ENCODE data around the genes GPX5, OR12D3 and OR11A1.

DNA sequence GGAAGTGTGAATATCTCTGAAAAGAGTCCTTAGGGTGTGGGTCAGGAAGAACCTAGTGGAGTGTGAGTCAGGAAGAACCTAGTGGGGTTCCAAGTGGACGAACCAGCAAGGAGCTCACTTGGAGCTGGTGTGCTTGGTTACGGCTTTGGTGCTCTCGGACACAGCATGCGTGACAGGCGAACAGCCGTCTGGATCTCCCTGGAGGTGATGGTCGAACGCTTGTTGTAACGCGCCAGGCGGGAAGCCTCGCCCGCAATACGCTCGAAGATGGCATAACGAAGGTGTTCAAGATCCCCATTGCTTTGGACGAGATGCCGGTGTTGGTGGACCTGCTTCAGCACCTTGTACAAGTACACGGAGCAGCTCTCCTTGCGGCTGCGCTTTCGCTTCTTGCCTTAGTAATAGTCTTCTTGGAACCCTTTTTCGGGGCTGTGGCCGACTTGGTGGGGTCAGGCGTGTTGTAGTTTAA, 1.1 kb upstream of the H2AC16 start:
- PRO-cap = no peak

- PRO-cap = no peak
Measured at GRCh38 chr6:27866505-27866912, 879 bp downstream of the H1-5 start.

DNA sequence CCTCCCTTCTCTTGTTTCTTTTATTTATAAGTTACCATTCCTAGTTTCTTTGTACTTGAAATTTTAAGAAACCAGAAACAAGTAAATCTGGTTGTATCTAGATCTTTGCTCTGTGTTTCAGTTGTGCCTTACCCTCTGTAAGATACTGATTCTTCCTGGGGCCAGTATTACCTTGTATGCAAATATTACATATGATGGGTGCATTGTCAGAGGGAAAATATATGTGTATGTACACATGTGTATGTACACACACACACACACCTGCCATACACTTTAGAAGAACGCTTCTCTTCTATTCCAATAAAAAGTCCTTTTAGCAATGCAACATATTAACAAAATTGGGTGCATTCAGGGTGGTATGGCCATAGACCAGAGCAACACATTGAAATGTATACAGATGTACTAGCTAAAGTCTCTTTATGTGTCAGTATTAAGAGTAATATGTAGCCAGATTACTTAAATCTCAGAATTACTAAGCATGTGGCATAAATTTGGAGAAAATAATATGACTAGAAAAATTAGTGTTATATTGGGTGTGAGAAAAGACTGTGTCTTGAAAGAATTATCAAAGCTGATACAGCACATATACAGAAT, 14.3 kb downstream of the ZKSCAN8 start:
- PRO-cap = no peak

DNA sequence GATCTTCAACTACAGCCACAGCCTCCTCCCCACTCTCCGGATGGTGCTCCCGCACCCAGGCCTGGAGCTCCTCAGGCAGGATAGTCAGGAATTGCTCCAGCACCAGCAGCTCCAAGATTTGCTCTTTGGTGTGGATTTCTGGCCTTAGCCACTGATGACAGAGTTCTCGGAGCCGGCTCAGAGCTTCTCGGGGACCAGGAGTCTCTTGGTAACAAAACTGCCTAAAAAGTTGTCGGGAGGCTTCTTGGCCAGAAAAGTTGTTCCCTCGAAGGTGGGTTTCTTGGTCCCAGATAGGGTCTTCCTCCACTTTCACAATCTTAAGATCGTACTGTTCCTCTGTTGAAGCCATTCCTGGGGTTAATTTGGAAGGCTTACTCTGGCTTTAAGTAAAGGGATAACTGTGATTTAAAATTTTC, 6.6 kb downstream of the ZSCAN31 start:
- PRO-cap = no peak

GRCh38 chr6:28353753-28355119, 4.5 kb downstream of the ZKSCAN3 start:
- PRO-cap = no peak

DNA sequence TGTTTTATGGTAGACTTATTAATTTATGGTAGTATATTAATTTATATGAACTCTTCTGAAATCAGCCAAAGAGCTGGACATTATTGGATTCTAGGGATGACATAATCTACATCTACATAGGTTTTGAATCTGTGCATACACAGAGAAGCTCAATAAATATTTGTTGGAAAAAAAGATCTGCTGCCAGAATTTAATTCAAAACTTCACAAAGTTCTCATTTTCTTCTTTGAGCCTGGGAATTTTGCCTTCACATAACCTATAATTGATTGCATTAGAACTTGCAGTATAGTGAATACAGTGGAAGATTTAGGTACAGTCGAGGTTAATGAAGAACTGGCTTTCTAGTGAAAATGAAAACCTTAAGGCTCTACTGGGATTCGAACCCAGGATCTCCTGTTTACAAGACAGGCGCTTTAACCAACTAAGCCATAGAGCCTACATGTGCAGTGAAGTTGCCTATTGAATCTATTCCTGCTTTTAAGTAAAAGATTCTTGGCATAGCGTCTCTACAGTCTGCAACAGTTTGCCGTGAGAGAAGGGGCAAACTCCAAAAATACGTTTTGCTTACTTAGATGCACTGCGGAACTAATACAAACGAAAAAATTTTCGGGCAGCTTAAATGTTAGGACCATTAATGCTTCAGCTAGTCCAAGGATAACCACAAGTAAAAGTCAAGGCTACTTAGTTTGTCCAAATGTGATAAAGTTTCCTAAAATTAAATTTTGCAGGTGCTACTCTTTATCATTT, 31.1 kb upstream of the ZSCAN23 start:
- PRO-cap = unidirectional peak, minus-strand start at position 439 of the sequence

- PRO-cap = no peak
Measured at GRCh38 chr6:28525615-28526185, at the start of gene GPX5. GPX5 (plus strand) TSS chr6:28525881.

DNA sequence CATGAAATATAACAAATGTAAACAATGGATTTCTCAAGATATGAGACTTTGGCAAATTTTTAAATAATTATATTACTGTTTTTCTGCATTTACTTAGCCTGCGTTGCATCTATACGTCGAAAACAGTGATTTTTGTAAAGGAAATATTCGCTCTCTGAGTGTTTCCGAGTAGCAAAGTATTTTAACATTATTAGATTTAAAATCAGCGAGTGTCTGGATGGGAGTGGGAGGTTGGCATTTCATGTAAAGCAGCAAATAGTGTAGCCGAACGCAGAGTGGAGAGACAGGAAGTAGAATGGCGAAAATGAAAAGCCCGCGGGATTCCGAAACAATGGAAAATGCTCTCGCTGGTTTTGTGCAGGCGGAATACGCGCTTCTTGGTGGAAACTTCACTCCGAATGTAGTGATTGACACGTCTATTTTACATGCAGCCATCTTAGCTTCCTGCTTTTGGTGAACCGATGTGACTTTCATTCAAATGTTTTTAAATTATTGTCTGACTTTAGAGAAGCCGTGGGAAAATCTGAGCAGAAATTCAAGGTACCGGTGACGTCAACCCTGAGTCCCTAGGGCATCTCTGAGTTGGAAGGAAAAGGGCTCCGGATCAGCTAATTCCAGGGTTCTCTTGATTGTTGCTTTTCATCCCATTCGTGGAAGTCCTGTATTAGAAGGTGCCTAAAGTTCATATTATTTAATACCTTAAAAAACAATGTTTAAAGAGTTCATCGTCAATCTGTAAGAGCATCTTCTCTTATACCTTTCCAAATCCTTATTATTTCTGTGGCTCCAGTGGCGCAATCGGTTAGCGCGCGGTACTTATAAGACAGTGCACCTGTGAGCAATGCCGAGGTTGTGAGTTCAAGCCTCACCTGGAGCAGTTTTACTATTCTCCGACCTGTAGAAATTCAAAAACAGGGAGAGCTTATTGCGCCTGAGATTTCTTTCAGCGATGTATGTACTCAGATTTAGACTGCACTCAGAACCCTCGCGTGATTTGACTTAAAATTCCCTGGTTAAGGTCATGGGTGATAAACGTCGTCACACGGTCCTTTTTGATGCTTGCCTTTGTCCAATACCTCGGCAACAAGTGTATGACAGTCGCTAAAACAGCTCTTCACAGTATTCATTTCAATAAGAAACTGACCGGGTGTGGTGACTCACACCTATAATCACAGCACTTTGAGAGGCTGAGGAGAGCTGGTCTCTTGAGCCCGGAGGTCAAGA, 11.5 kb downstream of the GPX5 start:
- PRO-cap = bidirectional peak, plus-strand start at position 574 of the sequence, minus-strand start at position 297 of the sequence; bidirectional peak, plus-strand start at position 1,068 of the sequence, minus-strand start at position 967 of the sequence

GRCh38 chr6:28747146-28748326, 160.4 kb upstream of the SCAND3 start:
- PRO-cap = unidirectional peak, plus-strand start at chr6:28747737

- PRO-cap = no peak
Measured at GRCh38 chr6:28924201-28924322, 277 bp upstream of the TRIM27 start.

DNA sequence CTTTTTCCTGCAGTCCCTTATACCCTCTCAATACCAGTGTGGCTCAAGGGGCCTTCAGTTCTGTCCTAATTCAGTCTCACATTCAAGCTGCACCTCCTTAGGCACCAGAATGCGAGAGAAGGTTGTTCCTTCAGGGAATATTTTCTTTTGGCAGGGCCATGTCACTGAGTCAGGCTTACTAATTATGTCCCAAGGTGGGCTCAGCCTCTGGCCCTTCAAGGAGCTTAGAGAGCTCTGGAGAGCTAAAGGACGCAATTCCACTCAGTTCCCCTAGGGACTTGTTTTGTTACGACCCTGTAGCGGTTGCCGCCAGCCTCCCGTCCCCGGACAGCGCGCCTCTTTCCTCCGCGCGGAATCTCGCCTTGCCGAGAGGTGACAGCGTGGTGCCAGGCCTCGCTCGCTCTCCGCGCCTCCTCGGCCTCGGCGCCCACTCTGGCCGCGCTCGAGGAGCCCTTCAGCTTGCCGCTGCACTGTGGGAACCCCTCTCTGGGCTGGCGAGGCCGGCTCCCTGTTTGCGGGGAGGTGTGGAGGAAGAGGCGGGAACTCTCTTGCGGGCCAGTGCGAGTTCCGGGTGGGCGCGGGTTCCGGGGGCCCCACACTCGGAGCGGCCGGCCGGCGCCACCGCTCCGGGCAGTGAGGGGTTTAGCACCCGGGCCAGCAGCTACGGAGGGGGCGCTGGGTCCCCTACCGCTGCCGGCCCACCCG, 9.6 kb upstream of the ZNF311 start:
- PRO-cap = no peak

GRCh38 chr6:29375183-29375739, at the start of gene OR12D3:
OR12D3 (minus strand) TSS chr6:29375291.
- PRO-cap = no peak

- PRO-cap = no peak
Measured at GRCh38 chr6:29456812-29457311, at the start of gene OR11A1. OR11A1 (minus strand) TSS chr6:29457071.

- PRO-cap = no peak
Measured at GRCh38 chr6:29497367-29497745, 9.6 kb upstream of the MAS1L start.

- PRO-cap = no peak
Measured at GRCh38 chr6:29627340-29627943, 5.5 kb downstream of the GABBR1 start.

DNA sequence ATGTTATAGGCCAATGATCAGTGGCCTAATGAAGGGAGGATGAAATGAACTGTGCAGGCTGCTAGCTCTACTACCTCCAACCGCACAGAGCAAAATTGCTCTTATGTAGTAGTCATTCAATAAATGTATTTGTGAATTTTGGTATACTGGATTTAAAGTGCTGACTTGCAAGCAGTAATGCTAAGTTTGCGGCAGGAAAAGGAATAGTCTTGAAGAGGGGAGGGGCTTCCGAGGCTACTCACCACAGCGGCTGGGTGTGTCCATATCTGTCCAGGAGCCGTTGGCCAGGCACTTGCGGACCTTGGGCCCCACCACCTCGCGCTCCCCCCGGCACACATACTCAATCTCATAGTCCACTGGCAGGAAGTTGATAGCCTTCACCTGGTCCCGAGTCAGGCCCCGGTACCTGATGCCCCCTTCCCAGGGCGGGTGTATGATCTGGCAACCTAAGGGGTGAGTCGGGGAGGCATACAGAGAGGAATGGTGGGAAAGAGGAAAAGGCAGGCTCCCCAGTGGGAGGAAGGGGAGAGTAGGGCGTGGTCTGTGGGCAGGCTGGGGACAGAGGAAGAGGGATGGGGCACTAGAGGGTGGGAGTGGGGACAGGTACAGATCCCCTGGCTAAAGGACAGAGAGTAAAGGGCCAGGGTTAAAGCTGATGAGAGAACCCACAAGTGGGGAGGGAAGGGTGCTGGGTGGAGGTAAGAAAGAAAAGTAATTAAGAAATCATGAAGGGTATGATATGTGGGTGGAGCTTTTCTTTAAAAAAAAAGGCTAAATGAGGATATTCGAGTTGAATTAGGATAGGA, 1.6 kb downstream of the GABBR1 start:
- PRO-cap = unidirectional peak, plus-strand start at position 580 of the sequence

GRCh38 chr6:29641720-29642079, 8.7 kb upstream of the GABBR1 start:
- PRO-cap = no peak

GRCh38 chr6:29763607-29764074, 40.4 kb downstream of the HLA-F start:
- PRO-cap = no peak

GRCh38 chr6:29889210-29889535, 53.2 kb upstream of the HLA-A start:
- PRO-cap = no peak

DNA sequence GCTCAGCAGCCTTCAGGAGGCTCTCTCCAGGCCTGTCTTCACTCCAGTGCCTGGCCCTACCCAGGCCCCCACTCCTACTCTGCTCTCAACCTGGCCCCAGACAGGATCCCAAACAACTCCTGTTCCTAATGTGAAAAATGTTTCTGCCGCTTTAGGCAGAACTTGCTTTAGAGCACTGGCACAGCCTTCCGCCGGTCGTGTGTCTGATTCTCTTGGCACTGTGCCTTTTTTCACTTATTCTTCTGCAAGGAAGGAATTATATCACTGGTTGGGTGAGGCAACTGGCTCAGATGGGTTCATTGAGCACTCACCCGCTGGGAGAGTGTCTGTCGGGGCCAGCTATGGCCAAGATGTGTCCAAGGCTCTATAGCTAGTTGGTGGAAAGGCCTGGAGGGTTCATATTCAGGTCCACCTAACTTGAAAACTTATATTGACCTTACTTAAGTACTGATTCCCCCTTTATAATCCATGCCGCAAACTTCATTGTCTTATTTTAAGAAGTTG, 33.6 kb upstream of the HLA-A start:
- PRO-cap = no peak

All from neuron (in vitro differentiated cells).